Bronchus fibroblast of lung (primary cell): Measurements from ENCODE around the genes CCDC63 and TRAFD1.

- RAMPAGE, long total RNA = no peak
Observed at GRCh38 chr12:110584943-110586059, 2.2 kb upstream of the PPTC7 start.

- RAMPAGE, long total RNA = no peak
Observed at GRCh38 chr12:110677185-110678167, 11.4 kb downstream of the HVCN1 start.

DNA sequence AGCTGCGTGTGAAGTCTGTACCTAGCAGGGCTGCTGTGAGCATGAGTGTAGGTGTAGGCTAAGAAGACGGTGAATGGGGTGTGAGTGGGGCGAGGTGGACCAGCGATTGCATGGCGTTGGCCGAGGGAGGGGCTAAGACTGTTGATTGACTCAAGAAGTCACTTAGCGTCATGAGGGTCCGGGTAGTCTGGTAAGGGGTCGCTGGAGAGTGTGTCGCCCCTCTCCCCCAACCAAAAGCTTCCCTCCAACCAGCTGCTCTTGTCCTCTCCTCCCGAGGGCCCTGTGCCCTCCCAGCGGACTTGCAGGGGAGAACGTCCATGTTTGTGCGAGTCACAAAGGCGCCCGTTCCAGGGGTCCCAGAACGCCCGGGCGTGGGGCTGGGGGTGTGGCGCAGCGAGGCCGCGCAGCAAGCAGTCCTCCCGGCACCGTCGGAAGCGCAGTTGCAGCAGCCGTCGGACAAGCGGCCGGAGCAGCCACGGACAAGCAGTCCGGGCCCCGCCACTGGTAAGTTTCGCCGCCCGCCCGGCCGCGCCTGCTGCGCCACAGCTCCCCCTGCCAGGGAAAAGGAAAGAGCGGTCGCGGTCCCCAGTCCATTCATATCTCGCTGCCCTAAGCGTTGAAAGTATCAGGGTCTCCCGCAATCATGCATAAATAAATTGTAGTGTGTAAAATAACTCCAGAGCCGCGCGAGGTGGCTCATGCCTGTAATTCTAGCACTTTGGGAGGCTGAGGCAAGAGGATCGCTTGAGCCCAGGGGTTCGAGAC is at the start of gene CCDC63:
CCDC63 (plus strand) TSS at position 386 of the 765 bp plus-strand sequence.
- RAMPAGE, long total RNA = no peak

GRCh38 chr12:110936219-110936833 is 15.9 kb upstream of the MYL2 start:
- RAMPAGE, long total RNA = no peak

DNA sequence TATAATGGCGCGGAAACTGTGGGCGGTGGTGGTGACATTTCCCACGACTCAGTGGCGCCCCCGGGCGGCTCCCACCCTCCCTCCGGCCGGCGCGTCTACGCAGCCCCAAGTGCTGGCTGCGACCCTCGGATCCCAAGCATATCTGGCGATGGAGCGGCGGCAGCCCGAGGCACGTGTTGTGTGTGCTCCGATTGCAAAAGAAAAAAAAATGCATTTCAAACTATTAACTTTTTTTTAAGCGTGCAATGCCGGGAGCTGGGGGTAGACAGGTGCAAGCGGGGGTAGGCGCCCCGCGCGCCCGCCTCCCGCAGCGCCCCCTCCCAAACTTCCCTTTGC is 664 bp upstream of the CUX2 start:
- RAMPAGE, long total RNA = no peak

DNA sequence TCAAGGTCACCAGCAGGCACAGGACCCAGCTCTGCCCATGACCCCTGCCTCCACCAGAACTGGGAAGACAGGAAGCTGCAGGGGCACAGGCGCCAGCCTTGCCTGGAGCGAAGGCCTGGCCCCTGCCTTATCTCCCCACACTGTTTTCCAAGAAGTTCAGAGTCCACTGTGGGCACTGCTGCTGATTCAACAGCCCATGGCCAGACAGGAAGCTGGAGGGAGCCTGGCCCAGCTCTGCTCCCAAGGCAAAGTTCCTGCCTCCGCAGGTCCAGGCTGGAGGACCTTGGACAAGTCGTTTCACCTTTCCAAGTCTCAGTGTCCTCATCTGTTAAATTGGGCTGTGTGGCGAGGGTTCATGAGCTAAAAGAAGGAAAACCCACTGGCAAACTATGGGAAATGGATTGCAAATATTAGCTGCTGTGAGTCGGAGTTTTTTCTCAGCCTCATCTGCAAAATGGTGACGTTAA is 1.2 kb downstream of the PHETA1 start:
- RAMPAGE, long total RNA = no peak

GRCh38 chr12:111424682-111425274 is 19.1 kb downstream of the SH2B3 start:
- RAMPAGE, long total RNA = no peak

DNA sequence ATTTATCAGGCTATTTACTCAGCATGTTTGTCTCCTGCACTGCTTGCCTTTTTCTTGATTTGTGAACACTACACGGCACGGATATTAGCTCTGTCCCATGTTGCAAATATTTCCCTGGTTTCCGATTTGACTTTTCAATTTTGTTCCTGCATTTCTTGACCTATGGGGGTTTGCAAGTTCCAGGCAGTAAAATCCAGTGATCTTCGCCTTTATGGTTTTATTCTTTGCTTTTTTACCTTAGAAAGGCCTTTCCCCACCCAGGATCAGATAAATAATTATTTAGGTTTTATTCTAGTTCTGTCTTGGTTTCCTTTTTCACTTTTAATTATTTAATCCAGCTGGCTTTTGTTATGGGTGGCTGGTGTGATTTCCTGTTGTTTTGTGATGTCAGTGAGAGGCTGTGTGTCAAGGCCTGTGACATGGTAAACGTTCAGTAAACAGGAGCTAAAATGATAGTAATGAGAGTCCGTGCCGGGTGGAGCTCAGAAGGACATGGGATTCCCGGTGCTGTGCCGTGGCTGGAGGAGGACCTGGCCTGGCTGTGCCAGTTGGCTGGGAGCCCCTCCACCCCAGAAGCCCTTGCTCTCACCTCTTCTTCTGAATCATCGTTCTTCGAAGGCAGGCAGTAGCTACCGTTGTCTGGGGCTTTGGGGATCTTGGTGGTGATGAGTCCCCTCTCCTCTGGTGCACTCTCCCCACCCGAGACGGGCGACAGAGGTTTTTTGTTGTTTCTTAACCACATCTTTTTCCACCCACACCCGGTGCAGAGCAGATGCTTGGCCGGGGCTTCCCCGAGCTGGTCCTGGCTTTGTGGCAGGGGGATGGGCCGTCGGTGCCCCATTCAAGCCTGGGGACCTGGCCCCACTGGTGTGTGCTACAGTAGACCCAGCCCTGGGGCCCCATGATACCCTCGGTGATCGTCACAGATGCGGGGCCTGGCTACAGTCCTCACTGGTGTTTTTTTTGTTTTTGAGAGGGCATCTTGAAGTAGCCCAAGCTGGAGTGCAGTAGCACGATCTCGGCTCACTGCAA is 29.0 kb downstream of the SH2B3 start:
- RAMPAGE, long total RNA = no peak

- RAMPAGE, long total RNA = no peak
Observed at GRCh38 chr12:111532715-111533518, 66.2 kb downstream of the ATXN2 start.

GRCh38 chr12:111663609-111664189 is 22.1 kb downstream of the BRAP start:
- RAMPAGE, long total RNA = no peak

GRCh38 chr12:111754692-111755033 is 12.1 kb upstream of the ALDH2 start:
- RAMPAGE, long total RNA = no peak

GRCh38 chr12:112005688-112006406 is 7.1 kb downstream of the TMEM116 start:
- RAMPAGE, long total RNA = no peak

GRCh38 chr12:112010453-112011069 is 2.4 kb downstream of the TMEM116 start:
- RAMPAGE, long total RNA = no peak

DNA sequence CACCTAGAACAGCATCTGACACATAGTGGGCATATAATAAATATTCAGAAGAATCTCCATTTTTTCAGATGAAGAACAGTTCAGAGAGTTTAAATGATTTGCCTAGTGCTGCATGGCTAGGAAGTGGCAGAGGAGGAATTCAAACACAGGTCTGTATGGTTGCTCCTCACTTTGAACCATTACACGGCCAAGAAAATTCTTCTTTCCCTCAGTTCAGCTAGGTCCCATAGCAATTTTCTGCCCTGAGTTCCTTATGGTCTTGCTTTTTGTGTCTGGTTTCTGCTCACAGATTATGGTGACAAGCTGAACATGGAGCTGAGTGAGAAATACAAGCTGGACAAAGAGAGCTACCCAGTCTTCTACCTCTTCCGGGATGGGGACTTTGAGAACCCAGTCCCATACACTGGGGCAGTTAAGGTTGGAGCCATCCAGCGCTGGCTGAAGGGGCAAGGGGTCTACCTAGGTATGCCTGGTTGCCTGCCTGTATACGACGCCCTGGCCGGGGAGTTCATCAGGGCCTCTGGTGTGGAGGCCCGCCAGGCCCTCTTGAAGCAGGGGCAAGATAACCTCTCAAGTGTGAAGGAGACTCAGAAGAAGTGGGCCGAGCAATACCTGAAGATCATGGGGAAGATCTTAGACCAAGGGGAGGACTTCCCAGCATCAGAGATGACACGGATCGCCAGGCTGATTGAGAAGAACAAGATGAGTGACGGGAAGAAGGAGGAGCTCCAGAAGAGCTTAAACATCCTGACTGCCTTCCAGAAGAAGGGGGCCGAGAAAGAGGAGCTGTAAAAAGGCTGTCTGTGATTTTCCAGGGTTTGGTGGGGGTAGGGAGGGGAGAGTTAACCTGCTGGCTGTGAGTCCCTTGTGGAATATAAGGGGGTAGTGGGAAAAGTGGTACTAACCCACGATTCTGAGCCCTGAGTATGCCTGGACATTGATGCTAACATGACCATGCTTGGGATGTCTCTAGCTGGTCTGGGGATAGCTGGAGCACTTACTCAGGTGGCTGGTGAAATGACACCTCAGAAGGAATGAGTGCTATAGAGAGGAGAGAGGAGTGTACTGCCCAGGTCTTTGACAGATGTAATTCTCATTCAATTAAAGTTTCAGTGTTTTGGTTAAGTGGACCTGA is 9.0 kb downstream of the ERP29 start:
- RAMPAGE, long total RNA = no peak

DNA sequence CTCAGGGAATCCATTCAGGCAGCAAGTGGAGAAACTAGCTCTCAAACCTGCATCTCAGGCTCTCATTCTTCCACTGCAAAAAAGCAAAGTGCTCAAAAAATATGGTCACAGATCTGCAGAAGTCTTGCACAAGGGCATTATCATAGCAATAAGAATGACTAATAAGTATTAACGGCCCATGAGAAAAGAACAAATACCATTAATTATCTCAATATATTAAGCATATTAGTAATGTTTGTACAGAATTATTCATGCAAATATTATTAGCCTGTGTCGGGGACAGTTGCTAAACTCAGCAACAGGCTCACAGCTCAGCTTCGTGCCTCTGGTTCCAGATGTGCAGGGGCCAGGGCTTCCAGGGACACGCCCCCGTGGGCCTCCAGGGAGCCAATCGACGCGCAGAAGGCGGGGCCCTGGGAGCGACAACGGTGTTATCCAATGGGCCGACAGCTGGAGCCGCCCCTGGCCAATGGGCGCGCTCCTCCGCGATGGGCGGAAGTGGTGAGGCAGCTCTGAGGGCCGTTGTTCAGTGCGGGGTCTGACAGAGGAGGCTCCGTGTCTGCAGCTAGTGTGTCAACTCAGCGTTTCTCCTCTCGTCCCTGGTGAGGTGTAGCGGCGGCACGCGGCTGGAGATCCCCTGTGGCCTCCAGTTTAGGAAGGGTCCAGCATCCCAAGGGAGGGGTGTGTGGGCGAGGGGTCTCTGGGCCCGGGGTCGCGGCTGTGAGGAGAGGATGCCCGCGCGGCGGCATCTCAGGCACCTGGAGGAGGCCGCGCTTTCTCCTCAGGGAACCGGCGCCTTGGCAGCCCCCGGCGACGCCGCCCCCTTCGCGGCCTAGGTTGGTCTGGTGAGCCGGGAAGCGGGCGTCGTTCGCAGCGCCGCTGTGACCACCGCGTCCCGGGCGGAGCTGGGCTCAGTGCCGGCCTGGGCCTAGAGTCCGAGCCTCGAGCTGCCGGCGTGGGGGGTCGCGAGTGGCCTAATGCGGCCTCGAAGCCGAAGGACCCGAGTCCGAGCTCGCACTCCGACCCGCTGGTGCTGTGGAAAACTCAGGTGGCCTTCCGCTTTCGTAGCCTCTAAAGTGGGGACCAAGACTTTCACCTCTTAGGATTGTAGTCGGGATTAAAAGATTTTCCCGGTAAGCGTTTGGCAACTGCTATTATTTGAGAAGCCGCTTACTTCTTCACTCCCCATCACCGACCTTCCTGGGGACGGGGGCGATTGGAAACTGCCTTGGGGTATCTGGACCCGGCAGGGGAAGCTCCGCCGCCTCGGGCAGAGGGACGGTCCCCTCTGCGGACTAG is at the start of gene TRAFD1:
TRAFD1 (plus strand) TSS at position 544 of the 1,299 bp plus-strand sequence.
- RAMPAGE, long total RNA = start-site peak on the plus strand centred at position 532 of the sequence, 31 bp wide, 505 and 266 reads in 2 replicates

- RAMPAGE, long total RNA = no peak
Observed at GRCh38 chr12:112137180-112137472, 11.8 kb downstream of the TRAFD1 start.

- RAMPAGE, long total RNA = no peak
Observed at GRCh38 chr12:112296749-112297620, 85.2 kb downstream of the HECTD4 start.

DNA sequence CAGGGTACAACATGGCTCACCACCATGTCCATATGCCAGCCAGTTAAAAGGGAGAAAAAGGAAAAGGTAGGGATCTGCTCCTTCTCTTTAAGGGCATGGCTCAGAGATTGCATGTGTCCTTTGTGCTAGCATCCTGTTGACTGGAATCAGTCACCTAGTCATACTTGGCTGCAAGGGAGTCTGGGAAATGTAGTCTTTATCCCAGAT is 86.5 kb upstream of the RPH3A start:
- RAMPAGE, long total RNA = no peak

GRCh38 chr12:112978946-112979855 is 882 bp downstream of the OAS2 start:
- RAMPAGE, long total RNA = no peak

DNA sequence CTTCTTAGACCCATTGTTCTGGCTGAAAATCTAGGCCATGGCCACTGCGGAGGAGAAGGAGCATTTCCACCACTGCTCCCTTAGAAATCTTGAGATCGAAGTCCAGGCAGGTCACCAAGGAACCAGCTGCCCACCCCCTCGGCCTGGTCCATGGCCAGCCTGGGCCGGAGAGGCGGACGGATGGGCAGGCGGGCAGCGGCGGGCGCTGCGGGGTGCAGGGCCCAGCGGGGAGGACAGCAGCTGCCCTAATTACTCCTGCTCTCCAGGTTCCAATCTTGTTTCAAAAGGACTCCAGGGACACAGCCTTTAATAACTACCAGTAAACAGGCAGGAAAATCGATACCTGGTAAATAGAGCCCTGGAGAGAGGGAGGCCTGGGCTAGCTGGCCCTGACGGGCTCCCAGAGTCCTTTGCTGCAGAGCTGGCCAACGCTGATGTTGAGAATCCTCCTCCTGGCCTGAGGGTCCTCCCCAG is 15.1 kb downstream of the DTX1 start:
- RAMPAGE, long total RNA = no peak